ENCODE measurements around a stretch of chr1.

DNA sequence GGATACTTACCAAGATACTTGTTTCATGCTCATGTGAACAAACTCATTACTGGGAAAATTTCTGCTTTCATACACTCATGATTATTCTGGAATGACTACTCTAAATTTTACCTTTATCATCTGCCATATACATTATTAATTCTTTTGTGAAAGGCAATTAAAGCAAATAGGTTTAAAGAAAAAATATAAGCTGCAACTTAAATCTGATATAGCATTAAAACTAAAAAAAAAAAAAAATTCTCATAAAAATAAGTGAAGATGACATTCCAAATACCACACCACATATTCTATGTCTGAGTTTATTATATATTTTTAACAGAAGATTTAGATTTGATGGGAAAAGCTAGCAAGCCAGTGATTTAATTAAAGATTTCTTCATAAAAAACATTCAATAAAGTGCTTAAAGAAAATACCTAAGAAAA lies 19.6 kb downstream of the CEP170 start:
- PRO-cap = no peak

GRCh38 chr1:243483931-243484391 lies 228.1 kb downstream of the SDCCAG8 start:
- PRO-cap = no peak

- PRO-cap = no peak
Measured at GRCh38 chr1:243502680-243503711, 247.2 kb downstream of the SDCCAG8 start.

GRCh38 chr1:243739455-243740219 lies 110.4 kb downstream of the AKT3 start:
- PRO-cap = no peak

DNA sequence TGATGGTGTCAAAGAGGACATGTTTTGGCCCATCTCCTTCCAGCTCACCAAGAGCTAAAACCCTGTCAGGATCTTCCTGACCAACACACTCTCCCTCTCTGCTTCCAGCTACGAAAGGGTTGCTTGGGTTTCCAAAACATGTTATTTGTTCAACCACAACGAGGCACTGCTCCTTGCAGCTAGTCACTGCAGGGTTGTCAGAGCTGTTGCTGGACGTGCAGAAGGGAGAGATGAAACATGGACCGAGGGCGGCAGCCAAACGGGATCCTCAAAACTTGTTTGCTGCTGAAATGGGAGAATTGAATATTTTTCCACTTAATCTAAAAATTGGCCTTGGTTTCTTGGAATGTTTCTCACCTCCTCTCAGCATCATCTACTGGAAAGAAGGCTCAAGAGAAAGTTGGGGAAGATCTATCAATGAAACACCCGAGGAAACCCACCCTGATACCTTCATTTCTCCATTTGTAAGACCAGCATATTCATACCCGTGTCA lies 12.5 kb downstream of the ZBTB18 start:
- PRO-cap = no peak

DNA sequence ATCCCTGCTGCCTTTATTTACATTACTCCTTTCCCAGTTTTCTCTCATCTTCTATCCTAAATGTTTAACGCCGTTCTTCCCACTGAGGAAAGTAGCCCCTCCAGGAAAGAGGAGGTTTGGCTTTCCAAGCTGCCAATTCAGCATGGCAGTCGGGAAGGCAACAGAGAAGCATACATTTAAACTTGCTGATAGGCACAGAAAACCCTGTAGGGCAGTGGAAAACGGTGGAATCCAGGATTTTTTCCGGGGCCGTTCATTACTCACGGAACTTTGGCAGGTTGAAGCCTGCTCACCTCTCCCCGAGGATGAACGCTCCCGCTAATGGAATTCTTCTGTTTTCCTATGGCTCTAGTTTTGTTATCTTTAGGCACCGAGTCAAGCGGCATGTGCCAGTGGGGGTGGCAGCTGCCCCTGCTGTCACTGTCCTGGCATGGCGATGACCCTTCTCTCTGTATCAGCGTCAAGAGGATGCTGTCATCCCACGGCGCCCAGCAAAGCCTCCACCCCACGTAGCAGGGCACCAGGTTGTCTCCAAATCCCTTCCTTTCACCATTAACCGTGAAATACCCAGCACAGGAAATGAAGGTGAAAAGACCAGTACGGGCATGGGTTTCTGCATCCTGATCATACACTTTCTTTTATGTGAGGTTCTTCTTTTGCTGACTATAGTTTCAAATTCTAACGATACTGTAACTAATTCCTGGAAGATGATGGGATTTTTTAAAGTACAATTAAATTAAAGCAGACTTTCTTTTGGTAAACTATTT lies 48.4 kb downstream of the ZBTB18 start:
- PRO-cap = no peak

DNA sequence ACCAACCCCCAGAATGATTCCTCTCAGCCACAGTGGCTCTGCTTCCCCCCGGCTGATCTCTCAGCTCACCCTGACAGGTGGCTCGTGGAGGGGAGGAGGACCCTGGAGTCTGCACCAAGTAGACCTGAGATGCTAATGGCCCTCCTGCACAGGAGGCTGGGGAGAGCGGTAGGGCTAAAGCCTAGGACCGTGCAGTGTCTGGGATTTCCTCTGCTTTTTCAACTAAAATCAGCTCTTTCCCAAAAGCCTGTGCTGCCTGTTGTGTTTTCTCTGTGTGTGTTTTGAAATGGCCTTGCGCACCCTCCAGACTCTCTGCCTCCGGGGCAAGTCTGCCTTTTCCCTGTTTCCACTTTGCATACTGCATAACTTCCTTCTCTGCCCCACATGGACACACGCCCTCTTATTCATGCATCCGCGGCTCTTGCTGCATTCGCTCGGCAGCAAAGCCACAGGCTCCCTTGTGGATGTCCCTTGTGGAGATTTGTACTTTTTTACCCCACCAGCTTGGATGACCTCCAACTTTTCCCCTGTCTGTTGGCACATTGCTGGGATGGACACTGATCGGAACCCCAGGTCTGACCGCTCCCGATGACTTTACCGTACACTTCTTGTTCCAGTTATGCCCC lies 48.4 kb upstream of the C1orf100 start:
- PRO-cap = no peak

- PRO-cap = no peak
Measured at GRCh38 chr1:244322679-244323459, 29.6 kb upstream of the C1orf100 start.

DNA sequence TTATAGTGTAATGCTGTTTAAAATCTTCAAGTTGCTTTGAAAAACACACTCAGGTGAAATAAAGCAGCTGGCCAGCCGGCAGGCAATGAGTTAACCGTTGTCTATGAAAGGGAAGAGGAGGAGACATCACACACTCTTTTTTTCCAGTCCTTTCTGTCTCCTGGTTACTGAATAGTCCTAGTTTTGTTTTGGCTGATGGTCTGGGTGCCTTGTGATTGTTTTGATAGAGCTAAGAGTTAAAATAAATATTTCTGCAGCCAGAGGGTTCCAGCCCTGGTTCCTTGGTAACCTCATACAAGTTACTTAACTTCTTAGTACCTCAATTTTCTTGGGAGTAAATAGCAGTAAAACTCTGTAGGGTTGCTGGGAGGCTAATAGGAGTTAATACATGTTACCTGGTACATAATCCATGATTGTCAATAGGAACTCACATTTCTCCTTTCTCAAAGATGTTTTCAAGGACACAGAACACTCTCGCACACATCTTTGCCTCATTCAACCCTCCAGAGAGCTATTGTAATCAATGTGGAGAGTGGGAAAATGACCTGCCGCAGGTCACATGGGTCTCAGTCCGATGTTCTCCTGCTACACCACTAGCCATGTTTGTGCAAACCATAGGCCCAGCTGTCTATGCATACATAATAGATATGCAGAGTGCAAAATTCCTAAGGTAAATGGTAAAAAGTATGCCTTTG lies 9.8 kb downstream of the C1orf100 start:
- PRO-cap = no peak

DNA sequence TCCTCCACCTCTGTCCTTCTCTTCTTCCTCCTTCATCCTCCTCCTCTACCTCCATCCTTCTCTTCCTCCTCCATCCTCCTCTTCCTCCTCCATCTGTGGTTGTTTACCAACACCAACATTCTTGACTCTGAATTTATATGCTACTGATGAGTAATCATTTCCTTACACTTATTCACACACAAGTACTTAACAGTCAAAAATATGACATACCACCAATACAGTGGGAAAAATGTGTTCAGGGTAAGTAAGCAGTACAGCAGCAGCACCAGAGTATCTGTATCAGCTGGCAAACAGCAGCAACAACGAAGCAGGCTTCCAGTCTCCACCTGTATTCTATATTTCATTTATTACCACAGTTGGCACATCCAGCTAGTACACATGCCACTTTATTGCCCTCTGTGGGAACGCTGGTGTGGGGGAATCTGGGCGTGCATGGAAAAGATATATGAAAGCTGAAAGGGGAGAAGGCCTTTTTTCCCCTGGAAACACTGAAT lies 16.1 kb downstream of the ADSS2 start:
- PRO-cap = no peak

- PRO-cap = unidirectional peak, minus-strand start at chr1:244666894
Measured at GRCh38 chr1:244666539-244667480, 13.9 kb downstream of the DESI2 start.

DNA sequence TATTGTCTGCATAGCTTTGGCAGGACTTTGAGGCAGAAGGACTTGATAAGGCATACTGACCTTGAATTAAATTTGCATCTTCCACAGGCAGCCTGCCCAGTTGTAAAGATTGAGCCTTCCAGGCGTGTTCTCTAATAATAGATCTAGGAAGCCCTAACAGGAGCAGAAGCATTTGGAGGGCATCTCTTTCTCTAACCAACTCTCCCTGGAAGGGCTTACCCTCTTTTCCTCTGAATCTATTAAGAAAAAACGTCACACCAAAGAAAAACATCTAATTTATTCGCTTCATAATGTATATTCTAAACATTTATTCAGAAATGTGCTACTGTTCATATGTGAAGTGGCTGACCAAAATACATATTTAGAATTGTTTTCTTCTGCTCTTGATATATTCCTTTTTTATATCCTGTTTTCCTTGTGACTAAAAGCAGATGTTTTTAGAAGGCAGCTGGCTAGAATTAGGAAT lies 20.2 kb downstream of the DESI2 start:
- PRO-cap = no peak

DNA sequence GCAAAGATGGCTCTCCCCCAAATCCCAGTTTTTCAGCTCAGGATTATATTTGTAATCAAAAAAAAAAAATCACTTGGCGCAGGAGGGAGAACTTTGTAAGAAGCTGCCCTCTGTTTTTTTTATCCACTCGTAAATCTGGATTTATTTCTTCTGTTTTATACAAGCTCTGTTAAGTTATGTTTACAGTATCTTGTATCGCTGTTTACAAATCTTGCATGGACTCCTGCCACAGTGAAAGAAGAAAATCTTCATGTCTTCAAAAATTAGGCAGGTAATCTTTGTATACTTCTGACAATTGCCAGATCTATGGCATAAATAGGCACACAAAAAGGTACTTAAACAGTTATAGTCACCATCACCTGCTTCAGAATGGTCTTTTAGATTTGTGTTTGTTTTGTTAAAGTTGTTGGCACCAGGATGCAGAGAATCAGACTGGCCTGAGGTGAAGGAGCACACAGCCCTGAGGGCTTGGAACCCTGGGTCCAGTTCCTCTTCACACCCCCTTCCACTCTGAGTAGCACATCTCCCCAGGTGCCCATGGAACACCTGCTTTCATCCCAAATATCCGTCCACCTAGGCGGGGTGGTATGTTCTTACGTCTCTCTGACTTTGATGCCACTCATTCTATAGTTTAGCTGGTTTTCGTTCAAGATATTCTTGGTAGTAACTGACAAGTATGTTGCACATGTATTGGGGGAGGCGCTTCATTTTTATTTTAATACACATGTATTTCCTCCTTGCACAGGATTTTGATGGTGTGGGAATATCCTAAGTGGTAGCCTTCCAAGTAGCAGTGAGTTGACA lies 24.7 kb downstream of the ENSG00000284188 start:
- PRO-cap = no peak

- PRO-cap = no peak
Measured at GRCh38 chr1:244850391-244850677, 14.0 kb downstream of the HNRNPU start.

GRCh38 chr1:244853568-244854786 lies 10.4 kb downstream of the HNRNPU start:
- PRO-cap = no peak

- PRO-cap = no peak
Measured at GRCh38 chr1:244856990-244857974, 7.1 kb downstream of the HNRNPU start.

- PRO-cap = no peak
Measured at GRCh38 chr1:244861219-244861977, 2.9 kb downstream of the HNRNPU start.

- PRO-cap = bidirectional peak, plus-strand start at chr1:244863370, minus-strand start at chr1:244863411; bidirectional peak, plus-strand start at chr1:244863611, minus-strand start at chr1:244863671; bidirectional peak, plus-strand start at chr1:244863902, minus-strand start at chr1:244863787
Measured at GRCh38 chr1:244863315-244863813, 979 bp downstream of the HNRNPU start.

- PRO-cap = no peak
Measured at GRCh38 chr1:244954438-244954729, 15.1 kb upstream of the EFCAB2 start.

- PRO-cap = no peak
Measured at GRCh38 chr1:245156432-245157127, 1.8 kb downstream of the KIF26B start.

Data from SUDHL5 (cell line).